Melanocyte of skin (primary cell): ENCODE measurements around a stretch of chr18.

- CAGE, long polyA plus RNA, 2 experiments, result no peak in any of the 2 experiments
Measured at GRCh38 chr18:21241234-21241984, 623 bp upstream of the GREB1L start.

- CAGE, long polyA plus RNA, 2 experiments, result no peak in any of the 2 experiments
Measured at GRCh38 chr18:21439202-21439854, 161.2 kb downstream of the ESCO1 start.

DNA sequence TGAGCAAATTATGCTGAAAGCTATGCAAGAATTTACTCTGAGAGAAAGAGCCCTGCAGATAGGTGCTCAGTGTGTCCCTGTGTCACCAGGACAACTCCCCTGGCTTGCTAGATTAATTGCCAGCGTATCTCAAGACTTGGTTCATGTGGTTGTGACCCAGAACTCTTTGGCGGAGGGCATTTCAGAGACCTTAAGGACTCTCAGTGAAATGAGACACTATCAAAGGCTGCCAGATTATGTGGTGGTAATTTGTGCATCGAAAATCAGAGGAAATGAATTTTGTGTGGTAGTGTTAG, 151.0 kb downstream of the ESCO1 start:
- CAGE, long polyA plus RNA, 2 experiments, result no peak in any of the 2 experiments

- CAGE, long polyA plus RNA, 2 experiments, result no peak in any of the 2 experiments
Measured at GRCh38 chr18:21453362-21453995, 147.0 kb downstream of the ESCO1 start.

DNA sequence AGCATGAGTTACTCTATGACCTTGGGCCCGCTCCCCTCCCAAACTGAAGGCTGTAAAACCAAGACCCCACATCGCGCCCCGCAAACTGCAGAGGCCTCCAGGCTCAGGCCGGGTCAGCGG, 627 bp downstream of the ESCO1 start:
- CAGE, long polyA plus RNA, 2 experiments, result no peak in any of the 2 experiments

DNA sequence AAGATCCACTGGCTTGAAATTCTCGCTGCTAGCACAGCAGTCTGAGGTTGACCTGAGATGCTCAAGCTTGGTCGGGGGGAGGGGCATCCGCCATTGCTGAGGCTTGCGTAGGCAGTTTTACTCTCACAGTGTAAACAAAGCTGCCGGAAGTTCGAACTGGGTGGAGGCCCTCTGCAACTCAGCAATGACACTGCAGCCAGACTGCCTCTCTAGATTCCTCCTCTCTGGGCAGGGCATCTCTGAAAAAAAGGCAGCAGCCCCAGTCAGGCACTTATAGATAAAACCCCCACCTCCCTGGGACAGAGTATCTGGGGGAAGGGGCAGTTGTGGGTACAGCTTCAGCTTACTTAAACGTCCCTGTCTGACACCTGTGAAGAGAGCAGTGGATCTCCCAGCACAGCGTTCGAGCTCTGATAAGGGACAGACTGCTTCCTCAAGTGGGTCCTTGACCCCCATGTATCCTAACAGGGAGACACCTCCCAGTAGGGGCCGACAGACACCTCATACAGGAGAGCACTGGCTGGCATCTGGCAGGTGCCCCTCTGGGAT, 4.9 kb upstream of the MIB1 start:
- CAGE, long polyA plus RNA, 2 experiments, result no peak in any of the 2 experiments

DNA sequence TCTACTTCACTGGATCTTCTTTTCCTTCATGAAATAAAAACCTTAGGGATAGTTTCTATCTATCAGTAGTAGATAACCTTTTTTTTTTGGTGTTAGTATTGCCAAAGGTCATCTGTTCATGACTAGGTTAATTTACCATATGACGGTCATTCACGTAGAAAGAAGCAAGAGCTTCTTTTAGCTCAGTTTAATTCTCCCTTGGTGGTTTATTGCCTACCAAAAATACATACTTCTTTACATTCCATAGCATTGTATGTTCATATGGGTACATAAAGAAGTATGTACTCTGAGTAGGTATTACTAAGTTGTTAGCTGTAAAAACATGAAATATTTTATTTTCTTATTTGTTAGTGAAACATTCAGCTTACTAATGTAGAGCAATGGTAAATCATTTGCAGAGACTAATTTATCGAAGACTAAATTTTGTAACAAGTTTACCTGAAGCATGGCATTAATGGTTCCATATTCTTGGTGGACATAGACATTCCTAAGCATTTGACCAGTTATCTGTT, 88.3 kb downstream of the MIB1 start:
- CAGE, long polyA plus RNA, 2 experiments, result no peak in any of the 2 experiments

DNA sequence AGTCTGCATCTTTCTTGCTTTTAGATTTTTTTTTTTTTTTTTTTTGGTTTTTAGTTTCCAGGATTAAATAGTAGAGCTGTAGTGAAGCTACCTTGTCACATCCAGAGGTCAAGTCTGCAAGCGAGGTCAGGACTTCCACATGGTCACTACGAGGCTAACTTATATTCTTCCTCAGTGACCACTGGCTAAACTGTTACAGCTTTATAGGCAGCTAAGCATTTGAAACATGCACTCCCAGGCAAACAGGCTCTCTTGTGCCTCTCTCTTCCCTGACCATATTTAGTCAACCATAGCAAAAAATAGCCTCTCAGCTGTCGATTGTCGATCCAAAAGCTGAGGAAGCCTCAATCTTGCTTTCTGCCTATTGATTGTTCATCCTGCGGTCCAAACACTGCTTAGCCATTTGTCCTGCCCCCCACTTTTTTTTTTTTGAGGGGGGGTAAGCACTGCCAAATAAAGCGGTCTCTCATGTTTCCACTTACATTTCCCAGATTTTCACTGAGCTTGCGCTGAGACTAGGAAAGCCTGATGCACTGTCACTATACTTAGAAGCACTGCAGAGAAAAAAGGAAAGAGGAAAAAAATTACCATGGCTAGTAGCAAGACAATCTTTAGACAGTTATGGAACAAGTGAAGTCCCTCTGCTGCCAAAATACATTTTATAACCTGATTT, 90.8 kb downstream of the MIB1 start:
- CAGE, long polyA plus RNA, 2 experiments, result no peak in any of the 2 experiments

DNA sequence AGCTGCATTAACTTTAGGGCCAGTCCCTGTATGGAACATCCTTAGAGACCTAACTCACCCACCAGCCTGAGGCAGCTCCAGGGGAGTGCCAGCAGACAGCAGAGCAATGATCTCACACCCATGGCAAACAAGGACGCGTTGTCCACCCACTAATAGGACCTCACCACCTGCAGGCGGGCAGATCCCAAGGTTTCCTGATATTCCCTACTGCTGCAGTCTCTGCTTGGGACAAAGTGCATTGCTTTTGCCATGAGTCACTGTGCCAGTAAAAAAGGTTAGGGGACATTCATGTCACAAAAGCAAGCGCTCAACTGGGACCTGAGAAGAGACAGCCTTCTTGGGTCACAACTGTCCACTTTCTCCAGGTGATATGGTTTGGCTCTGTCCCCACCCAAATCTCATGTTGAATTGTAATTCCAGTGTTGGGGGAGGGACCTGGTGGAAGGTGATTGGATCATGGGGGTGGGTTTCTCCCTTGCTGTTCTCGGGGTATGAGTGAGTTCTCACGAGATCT, 160.1 kb downstream of the MIB1 start:
- CAGE, long polyA plus RNA, 2 experiments, result no peak in any of the 2 experiments

- CAGE, long polyA plus RNA, 2 experiments, result no peak in any of the 2 experiments
Measured at GRCh38 chr18:21997520-21997826, 171.9 kb upstream of the GATA6 start.

GRCh38 chr18:22166041-22166621, 3.3 kb upstream of the GATA6 start:
- CAGE, long polyA plus RNA, 2 experiments, result no peak in any of the 2 experiments

DNA sequence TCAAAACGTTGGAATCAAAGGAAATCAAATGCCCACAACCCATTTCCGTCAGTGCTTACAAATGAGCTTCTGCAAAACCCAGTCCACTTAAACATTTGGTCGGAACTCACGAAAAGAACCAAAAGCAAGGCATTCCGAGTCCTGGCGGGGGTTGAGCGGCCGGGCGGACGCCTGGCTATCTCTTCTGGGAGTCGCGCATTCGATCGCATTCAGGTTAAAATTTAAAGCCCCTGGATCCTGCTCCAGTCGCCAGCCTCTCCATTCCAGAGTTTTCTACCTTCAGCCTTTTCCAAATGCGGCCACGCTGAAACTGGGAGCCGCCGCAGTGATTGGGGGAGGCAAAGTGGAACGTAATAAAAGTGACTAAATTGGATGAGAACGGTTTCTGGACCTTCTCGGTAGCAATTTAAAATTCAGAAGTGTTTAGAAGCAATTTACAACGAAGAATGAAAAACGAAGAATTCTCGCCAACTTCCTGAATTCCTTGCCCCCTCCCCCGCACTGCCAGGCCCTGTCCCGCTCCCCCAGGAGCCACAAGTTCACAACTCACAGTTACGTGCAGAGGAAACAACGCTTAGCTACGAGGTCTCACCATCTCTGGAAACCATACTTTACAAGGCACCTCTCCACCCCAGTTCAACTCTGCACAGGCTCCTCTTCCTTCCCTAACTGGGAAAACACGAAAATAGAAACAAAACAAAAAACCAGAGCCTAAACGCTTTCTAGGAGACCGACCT, 1.7 kb upstream of the GATA6 start:
- CAGE, long polyA plus RNA, 2 experiments, result no peak in any of the 2 experiments

DNA sequence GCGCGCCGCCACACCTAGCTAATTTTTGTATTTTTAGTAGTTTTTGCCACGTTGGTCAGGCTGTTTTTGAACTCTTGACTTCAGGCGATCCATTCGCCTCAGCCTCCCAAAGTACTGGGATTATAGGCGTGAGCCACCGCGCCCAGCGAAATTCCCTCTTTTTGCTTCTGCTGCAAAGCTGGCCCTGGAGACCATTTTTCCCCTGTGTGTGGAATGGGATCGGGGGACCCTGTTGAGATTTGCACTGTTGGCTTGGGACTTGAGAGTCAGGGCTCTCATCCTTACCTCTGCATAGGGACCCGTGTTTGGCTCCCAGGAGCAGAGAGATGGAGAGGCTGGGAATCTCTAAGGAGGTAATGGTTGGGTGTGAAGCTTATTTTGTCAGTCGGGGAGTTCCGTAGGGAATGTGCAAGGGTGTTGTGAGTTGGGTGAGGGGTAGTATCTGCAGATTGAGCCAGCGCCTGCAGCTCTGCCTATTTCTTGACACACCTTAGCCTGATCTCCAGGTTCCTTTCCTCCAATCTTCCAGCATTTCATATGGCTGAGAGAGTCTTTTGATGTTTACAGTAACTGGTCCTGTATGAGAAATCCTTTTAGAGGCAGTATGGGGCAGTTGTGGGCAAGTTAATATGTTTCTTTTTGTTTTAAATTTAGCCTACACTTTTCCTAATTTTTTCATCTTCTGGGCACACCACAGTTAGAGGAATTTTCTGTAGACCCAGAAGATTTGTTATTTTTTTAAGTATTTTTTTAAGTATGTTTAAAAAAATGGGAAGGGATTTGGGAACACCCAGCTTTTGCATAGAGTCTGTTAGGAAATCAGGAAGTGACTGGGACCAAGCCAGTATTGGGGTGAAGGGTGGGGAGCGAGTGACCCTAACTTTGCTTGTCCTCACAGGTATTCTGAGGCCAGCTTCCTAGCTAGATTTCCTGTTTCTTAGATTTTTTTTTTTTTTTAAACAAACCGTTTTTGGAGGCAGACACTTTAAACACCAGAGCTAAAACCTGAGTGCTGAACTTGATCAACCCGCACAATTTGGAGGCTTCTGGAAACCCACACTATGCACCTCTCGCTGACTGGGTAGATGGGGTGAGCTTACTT, 4.7 kb downstream of the GATA6 start:
- CAGE, long polyA plus RNA, 2 experiments, result no peak in any of the 2 experiments

DNA sequence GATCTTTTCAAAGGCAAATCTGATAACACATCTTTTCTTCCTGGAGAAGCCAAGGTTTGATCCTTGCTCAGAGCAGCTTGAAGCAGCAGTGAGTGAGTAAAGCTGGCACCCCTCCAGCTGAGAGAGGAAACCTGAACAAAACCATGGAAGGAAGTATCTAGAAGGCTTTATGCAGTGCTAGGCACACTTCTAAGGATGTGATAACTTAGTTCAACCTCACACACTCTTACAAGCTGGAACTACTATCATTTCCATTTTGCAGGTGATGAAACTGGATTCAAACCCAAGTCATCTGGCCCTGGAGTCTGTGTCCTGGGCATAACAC, 71.3 kb downstream of the CTAGE1 start:
- CAGE, long polyA plus RNA, 2 experiments, result no peak in any of the 2 experiments

DNA sequence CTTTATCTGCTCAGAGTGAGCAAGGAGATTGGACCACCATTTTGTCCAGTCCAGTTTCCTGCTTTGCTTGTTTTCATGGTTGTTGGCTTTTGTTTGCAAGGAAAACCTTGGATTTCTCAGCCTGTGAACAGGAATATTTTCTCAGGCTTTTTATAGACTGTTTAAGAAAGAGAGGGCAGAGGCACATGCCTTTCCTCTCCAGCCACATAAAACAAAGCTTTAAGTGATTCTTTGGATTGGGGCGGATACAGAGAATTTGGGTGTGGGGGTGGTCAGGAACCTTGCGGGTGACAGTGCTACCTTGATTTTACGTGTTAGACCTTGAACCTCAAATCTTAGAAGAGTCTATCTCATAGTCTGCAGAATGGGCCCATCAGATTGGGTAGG, 28.8 kb downstream of the CTAGE1 start:
- CAGE, long polyA plus RNA, 2 experiments, result no peak in any of the 2 experiments

DNA sequence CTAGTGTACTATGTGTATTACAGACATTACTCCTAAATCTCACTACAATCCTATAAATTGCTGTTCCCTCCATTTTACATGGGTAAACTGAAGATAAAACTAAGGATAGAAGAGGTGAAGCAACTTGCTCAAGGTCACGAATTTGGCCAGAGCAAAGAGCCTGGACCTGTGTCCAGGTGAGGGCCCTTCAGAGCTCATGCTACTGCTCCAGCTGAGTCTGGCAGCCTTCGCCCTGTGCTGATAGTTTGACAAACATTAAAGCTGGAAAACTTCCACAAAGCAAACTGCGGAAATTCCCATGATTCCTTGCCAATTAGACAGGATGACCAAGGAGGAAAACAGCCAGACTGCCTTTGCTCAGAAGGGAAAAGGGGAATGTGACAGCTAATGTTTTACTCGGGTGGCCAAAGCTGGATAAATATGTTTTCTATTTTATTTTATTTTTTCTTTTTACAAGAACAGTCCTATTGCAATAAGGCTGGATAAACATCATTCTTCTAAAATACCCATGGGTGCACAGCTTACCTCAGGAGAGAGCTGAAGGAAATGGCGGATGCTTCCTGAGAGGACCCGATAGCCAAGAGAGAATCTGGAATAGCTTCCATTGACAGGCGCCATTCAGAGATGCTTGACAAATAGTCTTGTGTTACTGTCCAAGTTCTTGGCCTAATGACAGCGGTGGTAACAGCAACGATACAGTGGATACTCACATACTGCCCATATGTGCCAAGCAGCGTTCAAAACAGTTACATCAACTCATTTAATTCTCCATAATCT, 5.3 kb upstream of the CTAGE1 start:
- CAGE, long polyA plus RNA, 2 experiments, result no peak in any of the 2 experiments

DNA sequence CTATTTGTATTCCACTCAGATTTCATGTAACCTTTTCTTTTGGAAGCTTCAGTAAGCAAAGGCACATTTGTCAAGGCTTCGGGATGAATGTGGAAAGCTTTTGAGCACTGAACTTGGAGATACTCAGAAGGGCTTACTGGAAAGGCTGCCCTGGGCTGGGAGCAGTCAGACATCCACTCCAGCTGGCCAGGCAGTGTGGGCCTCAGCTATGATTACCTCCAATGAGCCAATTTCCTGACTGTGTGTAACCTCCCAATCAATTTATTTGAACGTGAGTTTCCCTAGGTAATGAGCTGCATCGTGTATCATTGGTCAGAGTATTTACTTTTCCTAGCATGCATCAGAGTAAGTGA, 10.9 kb upstream of the CTAGE1 start:
- CAGE, long polyA plus RNA, 2 experiments, result no peak in any of the 2 experiments

GRCh38 chr18:22471408-22472250, 53.9 kb upstream of the CTAGE1 start:
- CAGE, long polyA plus RNA, 2 experiments, result no peak in any of the 2 experiments

- CAGE, long polyA plus RNA, 2 experiments, result no peak in any of the 2 experiments
Measured at GRCh38 chr18:22488424-22489135, 70.9 kb upstream of the CTAGE1 start.

- CAGE, long polyA plus RNA, 2 experiments, result no peak in any of the 2 experiments
Measured at GRCh38 chr18:22503677-22504247, 86.0 kb upstream of the CTAGE1 start.